ENCODE data around the gene BRAP.

DNA sequence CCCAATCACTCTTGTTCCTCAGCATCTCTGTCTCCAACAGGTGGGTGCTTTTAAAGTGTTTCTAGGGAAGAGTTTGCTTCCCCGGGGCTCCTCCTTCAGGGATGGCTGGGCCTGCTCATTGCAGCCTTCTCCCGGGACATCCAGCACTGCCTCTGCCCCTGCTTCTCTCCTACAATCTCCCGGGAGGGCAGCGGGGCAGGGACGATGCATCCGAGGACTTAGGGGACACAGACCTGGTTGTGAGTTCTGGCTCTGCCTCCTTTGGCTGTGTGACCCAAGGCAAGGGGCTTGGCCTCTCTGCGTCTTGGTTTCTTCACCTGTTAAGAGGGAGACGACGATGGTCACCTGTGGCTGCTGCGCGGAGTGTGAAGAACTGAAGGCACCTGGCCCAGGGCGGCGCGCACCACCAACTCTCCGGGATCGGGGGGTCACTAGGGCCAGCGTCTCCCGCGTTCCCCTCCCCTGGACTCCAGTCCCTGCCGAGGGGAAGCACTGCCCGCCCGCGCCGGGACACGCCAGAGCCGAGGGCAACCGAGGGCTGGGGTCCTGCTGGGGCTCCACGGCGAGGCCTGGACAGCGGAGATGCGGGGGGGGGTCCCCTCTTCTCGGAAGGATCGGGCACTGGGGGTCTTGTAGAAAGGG is 402 bp downstream of the HVCN1 start:
- PRO-cap, 2 experiments, result no peak in any of the 2 experiments

- PRO-cap, 2 experiments, result no peak in any of the 2 experiments
Measured at GRCh38 chr12:110743436-110744547, 1.1 kb upstream of the PPP1CC start.

- PRO-cap, 2 experiments, result peak in 1 of 2 experiments; most common plus-strand start chr12:110888100 (in 1); most common minus-strand start chr12:110888117 (in 1)
Measured at GRCh38 chr12:110888013-110888274, 32.4 kb downstream of the MYL2 start.

DNA sequence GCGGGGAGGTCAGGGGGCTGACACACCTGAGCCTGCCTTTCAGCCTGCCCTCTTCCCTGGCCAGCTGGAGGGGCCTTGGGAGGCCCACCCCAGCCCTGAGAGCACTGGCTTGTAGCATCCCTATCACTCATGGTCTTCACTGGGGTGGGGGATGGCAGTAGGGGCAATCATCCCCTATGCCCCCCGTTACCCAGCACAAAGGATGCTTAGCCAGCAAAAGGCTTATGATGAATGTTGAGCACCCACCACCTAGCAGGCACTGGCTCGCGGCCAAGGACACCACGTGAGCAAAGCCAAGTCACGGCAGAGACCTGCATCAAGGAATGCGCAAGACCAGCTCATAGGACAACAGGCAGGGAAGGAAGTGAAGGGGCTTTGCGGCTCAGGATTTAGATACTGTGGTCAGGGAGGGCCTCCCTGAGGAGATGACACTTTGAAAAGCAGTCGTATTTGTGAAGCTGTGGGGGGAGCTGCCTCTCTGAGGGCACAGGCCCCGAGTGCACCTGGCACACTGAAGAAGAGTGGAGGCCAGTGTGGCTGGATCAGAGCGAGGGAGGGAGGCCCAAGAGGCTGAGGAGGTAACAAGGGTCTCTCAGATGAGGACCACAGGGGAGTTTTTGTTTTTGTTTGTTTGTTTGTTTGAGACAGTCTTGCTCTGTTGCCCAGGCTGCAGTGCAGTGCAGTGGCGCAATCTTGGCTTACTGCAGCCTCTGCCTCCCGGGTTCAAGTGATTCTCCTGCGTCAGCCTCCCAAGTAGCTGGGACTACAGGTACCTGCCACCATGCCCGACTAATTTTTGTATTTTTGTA is 32.8 kb downstream of the SH2B3 start:
- PRO-cap, 2 experiments, result no peak in any of the 2 experiments

- PRO-cap, 2 experiments, result no peak in any of the 2 experiments
Measured at GRCh38 chr12:111439749-111440957, 34.4 kb downstream of the SH2B3 start.

DNA sequence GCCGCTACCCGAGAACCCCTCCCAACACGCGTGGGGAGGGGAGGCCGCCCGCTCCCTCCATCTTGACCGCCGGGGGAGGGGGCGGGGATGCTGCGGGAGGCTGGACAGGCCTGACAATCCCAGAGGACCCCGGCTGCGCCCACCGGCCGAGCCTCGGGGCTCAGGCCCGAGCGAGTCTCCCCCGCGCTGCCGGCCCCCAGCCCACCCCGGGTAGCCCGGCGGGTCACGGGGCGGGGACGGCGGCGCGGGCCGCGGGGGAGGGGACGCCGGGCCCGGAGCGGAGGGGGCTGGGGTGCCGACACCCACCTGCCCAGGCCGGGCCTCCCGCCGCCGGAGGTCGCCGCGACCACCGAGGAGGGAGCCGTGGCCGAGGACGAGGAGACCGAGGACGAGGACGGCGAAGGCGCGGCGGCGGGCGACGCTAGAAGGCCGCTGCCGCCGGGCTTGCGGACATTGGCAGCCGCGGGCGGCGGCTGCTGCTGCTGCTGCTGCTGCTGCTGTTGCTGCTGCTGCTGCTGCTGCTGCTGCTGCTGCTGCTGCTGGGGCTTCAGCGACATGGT is 557 bp downstream of the ATXN2 start:
- PRO-cap, 2 experiments, result no peak in any of the 2 experiments

DNA sequence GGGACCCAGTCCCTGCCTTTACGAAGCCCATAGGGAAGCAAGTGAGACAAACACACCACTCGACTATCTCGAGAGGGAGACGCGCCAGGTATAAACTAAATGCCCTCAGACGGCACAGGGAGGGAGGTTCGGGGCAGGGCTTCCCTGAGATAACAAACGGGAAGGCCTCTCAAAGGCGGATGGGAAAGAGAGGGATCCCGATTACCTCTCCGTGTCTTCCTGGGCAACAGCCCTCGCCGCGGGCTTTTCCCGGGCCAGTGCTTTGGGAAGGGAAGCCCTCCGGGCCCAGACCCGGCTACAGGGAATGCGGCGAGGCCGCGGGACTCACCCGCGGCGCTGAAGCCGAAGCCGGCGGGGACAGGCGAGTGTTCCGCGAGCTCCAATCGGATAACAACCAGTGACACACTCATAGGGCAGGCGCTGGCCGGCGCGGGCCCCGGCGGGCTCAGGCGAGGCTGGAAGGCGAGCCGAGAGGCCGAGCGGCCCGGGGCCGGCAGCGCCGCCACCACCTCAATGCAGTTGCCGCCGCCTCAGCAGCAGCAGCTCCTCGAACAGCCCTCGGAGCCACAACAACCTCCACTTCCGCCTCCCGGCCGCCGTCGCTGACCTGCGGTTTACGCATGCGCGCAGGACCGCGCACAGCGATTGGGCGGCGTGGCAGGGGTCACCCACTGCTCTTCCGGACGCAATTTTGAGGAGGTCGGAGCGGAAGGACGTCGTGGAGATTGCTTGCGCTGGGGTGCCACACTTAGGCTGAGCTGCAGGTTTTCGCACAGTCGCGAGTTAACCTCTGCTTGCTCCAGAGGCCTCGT is at the start of gene BRAP:
BRAP (minus strand) TSS at position 574 of the 812 bp plus-strand sequence.
- PRO-cap, 2 experiments, result peak in 2 of 2 experiments; most common plus-strand start position 694 of the sequence (in 2); most common minus-strand start position 581 of the sequence (in 2)

DNA sequence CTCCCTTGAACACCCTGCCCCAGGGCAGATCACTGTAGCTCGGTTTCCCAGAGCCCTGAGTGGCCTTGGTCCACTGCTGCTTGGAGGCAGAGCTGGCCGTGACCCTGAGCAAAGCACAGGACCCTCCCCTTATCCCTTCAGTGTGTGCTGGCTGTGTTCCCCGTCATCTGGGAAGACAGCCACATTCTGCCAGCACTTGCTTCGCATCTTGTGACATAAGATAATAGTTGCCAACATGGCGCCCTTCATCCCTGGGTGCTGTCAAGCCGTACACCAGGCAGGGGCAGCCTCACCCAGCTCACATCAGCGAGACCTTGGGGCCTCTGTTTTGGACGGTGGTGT is 12.1 kb upstream of the ALDH2 start:
- PRO-cap, 2 experiments, result peak in 1 of 2 experiments; most common plus-strand start position 223 of the sequence (in 1); most common minus-strand start position 57 of the sequence (in 1)

GRCh38 chr12:111780663-111781023 is 13.9 kb downstream of the ALDH2 start:
- PRO-cap, 2 experiments, result no peak in any of the 2 experiments

DNA sequence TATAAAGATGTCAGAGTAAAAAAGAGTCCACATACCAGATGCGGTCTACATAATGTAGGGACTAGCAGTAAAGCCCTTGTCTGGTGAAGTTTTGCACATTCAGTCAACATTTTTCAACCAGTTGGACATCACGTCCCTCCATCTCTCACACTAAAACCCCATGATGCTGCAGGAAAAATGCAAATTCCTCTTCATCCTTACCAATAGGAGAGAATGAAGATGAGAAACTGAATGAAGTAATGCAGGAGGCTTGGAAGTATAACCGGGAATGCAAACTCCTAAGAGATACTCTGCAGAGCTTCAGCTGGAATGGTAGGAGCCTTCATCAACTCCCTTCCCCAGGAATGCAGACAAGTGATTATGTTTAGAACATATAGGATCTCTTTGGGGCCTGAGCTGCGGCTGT is 47.8 kb downstream of the MAPKAPK5 start:
- PRO-cap, 2 experiments, result no peak in any of the 2 experiments

- PRO-cap, 2 experiments, result no peak in any of the 2 experiments
Measured at GRCh38 chr12:112010453-112011069, 2.4 kb downstream of the TMEM116 start.

DNA sequence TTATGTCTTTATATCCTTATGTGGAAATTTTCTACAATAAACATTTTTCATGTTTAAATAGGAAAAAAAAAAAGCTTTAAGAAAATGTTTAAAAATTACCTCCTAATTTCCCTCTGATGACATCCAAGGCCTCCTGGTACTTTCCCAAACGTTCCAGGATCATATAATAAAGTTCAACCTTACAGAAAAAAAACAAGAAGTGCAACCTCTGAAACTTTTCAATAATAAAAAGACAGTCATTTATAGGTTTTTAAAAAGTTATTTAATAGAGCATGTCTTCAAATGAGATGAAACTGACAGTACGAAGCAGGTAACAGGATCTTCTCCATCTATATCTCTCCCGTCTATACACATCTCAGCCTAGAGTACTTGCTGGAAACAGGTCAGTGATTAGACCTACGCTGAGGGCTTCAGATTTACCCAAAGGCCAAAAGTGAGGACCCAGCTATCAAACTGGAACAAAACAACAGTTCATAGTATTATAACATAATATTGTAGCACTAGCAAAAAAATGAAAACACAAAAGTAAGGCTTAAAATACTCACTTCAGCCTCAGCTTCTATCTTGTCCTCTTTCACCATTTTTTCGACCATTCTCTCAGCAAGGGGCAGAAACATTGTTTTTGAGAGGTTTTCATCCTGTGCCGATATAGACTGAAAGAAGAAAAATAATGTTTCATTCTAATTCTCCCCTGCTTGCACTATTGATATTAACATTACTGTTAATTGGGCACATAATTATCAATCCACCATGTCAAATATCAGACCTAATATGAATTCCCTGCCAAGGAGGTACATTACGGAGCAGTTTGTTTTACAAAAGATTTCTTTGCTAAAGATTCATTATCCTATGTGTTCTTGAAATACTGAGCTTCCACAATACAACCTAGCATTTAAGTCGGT is 30.2 kb downstream of the NAA25 start:
- PRO-cap, 2 experiments, result no peak in any of the 2 experiments

DNA sequence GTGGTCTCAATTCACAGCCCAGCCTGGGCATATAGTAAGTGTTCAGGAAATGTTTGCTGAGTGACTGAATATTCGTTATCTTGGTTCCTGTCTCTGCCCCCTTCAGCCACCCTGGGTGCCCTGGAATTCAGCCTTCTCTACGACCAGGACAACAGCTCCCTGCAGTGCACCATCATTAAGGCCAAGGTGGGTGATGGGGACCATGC is 27.8 kb upstream of the OAS1 start:
- PRO-cap, 2 experiments, result no peak in any of the 2 experiments

GRCh38 chr12:112916137-112916700 is 9.5 kb downstream of the OAS1 start:
- PRO-cap, 2 experiments, result no peak in any of the 2 experiments

GRCh38 chr12:113040452-113041179 is 15.9 kb upstream of the DTX1 start:
- PRO-cap, 2 experiments, result peak in 1 of 2 experiments; most common plus-strand start chr12:113040928 (in 1); most common minus-strand start chr12:113040724 (in 1)

- PRO-cap, 2 experiments, result no peak in any of the 2 experiments
Measured at GRCh38 chr12:113062582-113063217, 6.2 kb downstream of the DTX1 start.

DNA sequence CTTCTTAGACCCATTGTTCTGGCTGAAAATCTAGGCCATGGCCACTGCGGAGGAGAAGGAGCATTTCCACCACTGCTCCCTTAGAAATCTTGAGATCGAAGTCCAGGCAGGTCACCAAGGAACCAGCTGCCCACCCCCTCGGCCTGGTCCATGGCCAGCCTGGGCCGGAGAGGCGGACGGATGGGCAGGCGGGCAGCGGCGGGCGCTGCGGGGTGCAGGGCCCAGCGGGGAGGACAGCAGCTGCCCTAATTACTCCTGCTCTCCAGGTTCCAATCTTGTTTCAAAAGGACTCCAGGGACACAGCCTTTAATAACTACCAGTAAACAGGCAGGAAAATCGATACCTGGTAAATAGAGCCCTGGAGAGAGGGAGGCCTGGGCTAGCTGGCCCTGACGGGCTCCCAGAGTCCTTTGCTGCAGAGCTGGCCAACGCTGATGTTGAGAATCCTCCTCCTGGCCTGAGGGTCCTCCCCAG is 15.1 kb downstream of the DTX1 start:
- PRO-cap, 2 experiments, result no peak in any of the 2 experiments

- PRO-cap, 2 experiments, result no peak in any of the 2 experiments
Measured at GRCh38 chr12:113136090-113136577, 573 bp upstream of the RASAL1 start.

DNA sequence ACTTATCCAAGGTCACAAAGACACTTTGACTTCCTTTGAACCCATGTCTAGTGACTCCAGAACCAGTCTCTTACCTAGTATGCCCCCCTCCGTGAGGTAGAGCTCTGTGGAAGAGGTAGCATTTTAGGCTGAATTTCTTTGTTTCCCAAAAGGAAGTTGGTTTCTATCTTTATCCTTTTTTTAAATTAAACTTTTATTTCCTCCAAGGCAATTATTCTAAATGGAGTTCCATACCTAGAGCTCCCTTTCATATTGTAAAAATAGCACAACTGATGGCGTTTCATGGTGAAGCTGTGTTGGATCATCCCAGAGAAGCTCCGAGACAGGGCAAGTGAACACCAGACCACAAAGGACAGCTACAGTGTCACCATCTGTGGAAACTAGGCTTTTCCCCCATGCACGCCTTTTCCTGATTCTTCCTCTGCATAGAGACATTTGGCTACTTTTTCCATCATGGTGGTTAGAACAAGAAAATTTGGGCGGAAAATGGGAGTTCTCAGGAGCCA is 12.6 kb downstream of the TPCN1 start:
- PRO-cap, 2 experiments, result no peak in any of the 2 experiments

- PRO-cap, 2 experiments, result no peak in any of the 2 experiments
Measured at GRCh38 chr12:113360090-113360474, 1.7 kb downstream of the PLBD2 start.

Measured in heart right ventricle (tissue), 2 donors.